GM12891 (cell line): Measurements from ENCODE around the genes TMEM164, RBMXL3, LRCH2 and PLS3.

DNA sequence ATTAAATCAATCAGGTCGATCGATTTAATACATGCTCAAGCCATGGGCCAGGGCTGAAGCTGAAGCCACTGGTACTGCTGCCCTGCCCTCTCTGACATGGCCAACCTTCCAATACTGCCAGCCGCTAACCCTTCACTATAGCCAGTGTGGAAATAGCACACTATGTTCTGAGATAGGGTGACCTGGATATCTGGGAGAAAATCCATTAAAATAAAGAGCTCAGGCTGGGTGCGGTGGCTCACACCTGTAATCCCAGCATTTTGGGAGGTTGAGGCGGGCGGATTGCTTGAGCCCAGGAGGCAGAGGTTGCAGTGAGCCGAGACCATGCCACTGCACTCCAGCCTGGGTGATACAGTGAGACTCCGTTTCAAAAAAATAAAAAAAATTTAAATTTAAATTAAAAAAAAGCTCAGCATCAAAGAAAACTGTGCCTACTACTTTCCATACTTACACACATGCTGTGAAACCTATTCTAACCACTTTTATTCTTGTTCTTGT is 31.4 kb downstream of the TSC22D3 start:
- RRBS: no CpG with 5 or more reads among the region's 8 CpGs

- RRBS: no CpG with 5 or more reads among the region's 3 CpGs
These were observed 52.2 kb downstream of the MID2 start for GRCh38 chrX:107877958-107878157.

DNA sequence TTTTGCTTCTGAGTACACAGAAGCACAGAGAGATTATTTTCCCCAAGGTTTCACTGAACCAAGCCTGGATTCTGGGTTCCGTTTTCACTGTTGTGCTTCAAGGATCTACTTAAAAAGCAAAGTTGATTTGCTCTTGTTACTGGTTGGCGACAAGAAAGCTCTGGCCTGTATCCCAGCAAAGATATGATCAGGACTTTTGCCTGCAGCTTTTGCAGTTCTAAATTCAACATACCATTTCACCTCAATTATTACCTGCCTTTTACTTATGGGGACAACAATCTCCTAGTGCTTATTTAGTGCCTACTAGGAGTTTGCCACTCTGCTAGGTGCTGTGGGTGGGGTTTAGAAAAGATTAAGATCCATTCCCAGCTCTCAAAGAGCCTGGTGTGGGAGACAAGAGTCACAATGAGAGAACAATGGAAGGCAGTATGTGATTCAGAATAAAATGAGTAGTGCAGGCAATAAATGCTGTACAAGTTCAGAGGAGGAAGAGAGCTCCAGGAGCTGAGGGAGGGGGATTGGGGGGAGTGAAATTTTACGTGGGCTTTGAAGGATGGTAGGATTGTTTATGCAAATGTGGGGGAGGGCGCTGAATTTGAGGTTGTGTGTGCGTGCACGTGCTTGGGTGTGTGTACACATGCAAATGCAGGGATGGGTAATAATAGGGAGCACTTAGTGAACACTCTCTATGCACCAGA is 5.0 kb upstream of the TMEM164 start:
- RRBS: no CpG with 5 or more reads among the region's 6 CpGs

GRCh38 chrX:110003021-110003443 is at the start of gene TMEM164:
TSS of gene TMEM164 (plus strand) at chrX:110003114.
- RRBS: 3% methylated on average over 6 of the region's 36 CpGs

GRCh38 chrX:110003702-110003892 is 683 bp downstream of the TMEM164 start:
- RRBS: 8% methylated on average over 2 of the region's 5 CpGs

DNA sequence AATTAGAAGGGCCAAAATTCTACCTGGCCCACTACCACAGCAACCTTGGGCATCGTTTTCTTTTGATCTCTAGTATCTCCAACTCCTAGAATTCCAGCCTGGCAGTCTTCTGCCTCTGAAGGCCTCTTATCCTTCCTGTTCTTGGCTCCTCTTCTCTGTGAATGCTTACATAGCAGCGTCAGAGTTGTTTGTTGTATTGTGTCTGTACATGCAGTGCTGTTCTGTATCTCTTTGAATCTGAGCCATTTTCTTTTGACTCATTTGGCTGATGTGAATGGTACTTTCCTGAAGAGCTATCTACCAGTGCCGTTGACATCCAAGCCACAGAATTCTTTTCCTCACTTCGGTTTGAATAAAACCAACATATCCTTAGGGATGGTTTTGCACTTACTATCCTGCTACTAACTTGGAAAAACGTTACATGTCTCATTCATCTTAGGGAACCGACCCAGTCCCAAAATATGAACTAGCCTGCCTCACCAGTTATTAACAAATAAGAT is 79.3 kb downstream of the TMEM164 start:
- RRBS: no CpG with 5 or more reads among the region's 6 CpGs

DNA sequence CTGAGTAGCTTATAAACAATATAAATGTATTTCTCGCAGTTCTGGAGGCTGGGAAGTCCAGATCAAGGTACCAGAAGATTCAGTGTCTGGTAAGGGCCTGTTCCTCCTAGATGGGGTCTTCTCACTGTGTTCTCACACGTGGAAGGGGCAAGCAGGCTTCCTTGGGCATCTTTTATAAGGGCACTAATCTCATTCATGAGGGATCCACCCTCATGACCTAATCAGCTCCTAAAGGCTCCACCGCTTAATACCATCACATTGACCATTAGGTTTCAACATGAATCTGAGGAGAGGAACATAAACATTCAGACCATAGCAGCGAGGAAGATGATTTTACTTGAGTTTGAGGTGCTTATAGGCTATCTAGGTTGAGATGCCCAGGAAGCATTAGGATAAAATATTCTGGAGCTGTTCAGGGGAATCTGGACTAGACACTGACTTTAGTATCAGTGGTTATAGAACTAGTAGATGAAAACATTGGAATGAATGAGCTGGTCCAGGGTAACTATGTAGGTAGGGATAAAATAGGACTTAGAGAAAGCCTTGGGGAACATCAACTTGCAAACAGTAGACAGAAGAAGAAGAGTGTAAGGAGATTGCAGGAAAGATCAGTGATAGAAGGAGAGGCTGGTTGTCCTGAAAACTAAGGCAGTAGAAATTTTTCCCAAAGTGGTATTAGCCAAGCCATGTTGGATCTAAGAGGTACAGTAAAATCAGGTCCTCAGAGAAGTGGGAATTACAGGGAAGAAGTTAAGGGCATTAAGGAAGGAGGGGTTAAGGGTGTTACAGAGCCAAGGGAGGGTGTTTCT is 153.9 kb downstream of the TMEM164 start:
- RRBS: no CpG with 5 or more reads among the region's 4 CpGs

GRCh38 chrX:110163359-110164208 is 154.3 kb downstream of the AMMECR1 start:
- RRBS: no CpG with 5 or more reads among the region's 7 CpGs

DNA sequence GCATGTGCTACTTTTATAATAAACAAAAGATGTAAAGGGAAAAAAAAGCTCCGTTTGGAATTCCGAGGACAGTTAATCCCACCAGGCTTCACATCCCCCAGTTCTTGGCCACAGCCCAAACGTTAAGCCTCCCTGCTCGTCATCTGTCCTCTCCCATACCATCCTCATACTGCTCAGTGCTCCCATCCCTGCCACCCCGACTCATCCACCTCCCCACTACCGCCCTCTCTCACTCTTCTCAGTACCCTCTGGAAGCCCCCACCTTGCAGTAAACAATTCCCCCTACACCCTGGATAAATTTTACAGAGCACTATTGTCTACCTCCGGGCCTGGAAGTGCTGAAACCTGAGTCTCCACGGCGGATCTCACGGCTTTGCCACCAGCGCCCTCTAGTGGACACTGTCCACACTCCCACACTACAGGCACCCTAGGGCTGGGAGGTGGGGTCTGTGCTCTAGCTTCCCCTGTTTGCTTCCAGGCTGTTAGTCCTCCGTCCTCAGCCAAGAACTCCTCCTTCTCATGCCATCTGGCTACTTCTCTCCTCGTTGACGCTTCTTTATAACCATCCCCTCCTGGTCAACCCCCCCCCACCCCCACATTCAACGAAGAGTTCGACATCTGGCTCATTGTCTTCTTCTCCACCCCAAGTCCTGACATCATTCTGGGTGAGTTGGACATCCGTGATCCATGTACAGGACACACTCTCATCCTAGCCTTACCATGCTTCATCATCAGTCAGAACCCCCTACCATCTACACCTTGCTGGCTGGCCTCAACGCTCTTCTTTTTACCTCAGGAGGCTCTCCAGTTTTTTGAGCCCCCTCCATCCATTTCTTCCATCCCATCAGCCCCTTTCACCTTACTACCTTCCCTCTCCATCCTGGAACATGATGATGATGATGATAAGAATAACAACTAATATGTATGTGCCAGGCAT is 54.6 kb downstream of the RTL9 start:
- RRBS: no CpG with 5 or more reads among the region's 18 CpGs

DNA sequence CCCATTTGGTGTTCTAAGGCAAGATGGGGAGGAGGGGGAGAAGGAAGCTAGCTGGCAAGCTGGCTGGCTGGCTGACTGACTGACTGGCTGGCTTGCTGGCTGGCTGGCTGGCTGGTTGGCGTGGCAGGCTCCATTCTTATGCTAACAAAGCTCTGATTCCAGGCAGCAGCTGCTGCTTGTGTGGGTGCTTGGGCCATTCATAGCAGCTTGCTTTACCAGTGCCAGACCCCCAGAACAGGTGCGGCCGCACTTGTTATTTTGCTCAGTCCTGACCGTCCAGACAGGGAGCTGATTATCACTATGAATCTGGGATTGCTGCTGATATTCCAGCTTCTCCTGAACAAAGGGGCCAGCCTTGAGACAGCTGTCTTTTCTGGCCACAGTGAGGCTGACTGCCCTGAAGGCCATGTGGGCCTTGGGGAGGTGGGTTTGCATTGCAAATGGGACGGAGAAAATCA is 131.2 kb upstream of the PAK3 start:
- RRBS: no CpG with 5 or more reads among the region's 5 CpGs

- RRBS: no CpG with 5 or more reads among the region's 7 CpGs
These were observed 11.1 kb downstream of the DCX start for GRCh38 chrX:111400884-111401210.

DNA sequence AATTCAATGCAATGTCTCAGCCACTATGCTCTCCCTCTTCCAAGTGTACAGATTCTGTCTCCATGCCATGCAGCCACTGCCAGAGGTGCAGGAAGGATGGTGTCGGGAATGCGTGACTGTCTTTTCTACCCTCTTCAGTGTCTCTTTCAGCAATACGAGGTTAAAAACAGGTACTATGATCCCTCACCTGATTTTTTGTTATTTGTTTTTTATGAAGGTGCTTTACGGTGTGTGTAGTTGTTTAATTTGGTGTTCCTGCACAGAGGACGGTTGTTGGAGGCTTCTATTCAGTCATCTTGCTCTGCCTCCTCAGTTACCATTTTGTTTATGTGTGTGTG is 66.6 kb upstream of the TRPC5OS start:
- RRBS: no CpG with 5 or more reads among the region's 5 CpGs

GRCh38 chrX:111914174-111914982 is 38.4 kb downstream of the TRPC5OS start:
- RRBS: no CpG with 5 or more reads among the region's 6 CpGs

- RRBS: no CpG with 5 or more reads among the region's 2 CpGs
These were observed 234.8 kb downstream of the LHFPL1 start for GRCh38 chrX:112445006-112445347.

DNA sequence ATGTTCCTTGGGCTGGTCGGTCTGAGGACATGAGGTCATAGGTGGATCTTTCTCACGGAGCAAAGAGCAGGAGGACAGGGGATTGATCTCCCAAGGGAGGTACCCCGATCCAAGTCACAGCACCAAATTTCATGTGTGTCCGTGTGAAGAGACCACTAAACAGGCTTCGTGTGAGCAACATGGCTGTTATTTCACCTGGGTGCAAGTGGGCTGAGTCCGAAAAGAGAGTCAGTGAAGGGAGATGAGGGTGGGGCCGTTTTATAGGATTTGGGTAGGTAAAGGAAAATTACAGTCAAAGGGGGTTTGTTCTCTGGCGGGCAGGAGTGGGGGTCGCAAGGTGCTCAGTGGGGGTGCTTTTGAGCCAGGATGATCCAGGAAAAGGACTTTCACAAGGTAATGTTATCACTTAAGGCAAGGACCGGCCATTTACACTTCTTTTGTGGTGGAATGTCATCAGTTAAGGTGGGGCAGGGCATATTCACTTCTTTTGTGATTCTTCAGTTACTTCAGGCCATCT is 22.8 kb downstream of the HTR2C start:
- RRBS: no CpG with 5 or more reads among the region's 10 CpGs

GRCh38 chrX:115189107-115189489 is at the start of gene RBMXL3:
TSS of gene RBMXL3 (plus strand) at chrX:115189410.
- RRBS: no CpG with 5 or more reads among the region's 14 CpGs

- RRBS: 11% methylated on average over 8 of the region's 64 CpGs
These were observed at the start of gene LRCH2 for GRCh38 chrX:115233082-115234412. TSS of gene LRCH2 (minus strand) at chrX:115234096.

DNA sequence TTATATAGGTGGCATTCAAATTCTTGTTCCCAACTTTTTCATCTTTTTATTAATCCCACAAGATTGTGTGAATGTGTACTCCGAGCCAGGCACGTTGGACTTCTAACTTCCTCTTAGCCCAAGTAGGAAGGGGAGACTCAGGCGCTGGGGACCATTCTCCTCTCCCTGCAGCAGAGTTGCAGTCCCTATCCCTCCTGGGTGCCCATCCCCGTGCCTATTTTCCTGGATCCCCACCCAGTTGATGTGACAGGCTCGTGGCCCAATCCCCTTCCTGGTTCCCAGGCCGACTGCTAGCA is 222 bp upstream of the PLS3 start:
- RRBS: no CpG with 5 or more reads among the region's 6 CpGs

GRCh38 chrX:115561100-115562142 is at the start of gene PLS3:
TSS of gene PLS3 (plus strand) at chrX:115561174.
- RRBS: 4% methylated on average over 5 of the region's 72 CpGs

- RRBS: no CpG with 5 or more reads among the region's 4 CpGs
These were observed 12.3 kb downstream of the PLS3 start for GRCh38 chrX:115573352-115573634.